ENCODE data around the genes RASL12 and CLPX.

- PRO-cap, result no peak
- RAMPAGE, long total RNA, result no peak
Measured at GRCh38 chr15:65043940-65044557, 1.1 kb upstream of the SLC51B start.

DNA sequence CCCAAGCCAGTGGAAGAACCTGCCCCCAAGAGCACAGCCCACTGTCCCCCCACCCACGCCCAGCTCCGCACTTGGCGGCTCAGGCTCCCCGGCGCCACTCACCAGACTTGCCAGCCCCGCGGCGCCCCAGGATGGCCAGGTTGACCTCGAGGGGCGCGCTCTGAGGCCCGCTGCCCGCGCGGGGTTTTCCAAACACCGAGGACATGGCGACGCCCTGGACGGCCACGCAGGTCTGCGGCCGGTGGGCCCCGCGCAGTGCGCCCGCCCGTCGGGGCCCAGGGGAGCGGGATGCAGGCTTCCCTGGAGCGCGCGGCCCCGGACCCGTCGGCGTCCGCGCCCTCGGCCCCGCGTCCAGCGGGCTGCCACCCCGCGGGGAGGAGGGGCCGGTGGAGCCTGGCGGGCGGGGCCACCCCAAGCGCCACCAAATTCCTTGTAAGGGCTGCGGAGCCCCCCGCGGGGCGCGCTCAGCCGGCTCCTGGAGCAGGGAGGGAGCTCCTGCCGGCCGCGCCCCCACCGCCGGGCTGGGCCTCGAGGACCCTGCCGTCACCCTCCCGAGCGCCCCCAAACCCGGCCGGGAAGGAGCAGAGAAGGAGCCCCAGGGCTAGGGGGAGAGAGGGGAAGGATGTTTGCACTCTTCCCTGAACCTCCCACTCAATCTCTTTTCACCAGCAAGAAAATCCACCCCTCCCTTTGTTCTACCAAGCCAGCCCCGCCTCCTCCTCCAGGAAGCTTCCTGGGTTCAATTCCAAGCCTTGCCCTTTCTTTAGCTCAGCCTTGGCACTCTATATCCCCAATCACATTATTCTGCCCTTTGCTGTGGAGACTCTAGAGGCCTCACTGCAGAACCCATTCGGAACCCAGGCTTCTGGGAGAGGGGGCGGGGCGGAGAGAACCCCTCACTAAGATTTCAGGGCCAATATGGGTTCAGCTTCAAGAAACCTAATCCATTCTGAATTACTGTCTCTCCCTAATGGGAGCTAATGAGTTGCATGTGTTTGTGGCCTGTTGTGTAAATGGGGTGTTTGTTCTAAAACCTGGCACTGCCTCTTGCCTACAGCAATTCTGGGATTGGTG lies at the start of gene RASL12:
Gene RASL12, minus strand, starts transcription at position 361 of the 1,074 bp plus-strand sequence.
- PRO-cap, result bidirectional peak, plus-strand start at position 191 of the sequence, minus-strand start outside the sequence; bidirectional peak, plus-strand start at position 507 of the sequence, minus-strand start at position 361 of the sequence; unidirectional peak, minus-strand start at position 539 of the sequence; unidirectional peak, minus-strand start at position 664 of the sequence
- RAMPAGE, long total RNA, result no peak

- PRO-cap, result no peak
- RAMPAGE, long total RNA, result no peak
Measured at GRCh38 chr15:65069287-65069829, 1.6 kb upstream of the RASL12 start.

DNA sequence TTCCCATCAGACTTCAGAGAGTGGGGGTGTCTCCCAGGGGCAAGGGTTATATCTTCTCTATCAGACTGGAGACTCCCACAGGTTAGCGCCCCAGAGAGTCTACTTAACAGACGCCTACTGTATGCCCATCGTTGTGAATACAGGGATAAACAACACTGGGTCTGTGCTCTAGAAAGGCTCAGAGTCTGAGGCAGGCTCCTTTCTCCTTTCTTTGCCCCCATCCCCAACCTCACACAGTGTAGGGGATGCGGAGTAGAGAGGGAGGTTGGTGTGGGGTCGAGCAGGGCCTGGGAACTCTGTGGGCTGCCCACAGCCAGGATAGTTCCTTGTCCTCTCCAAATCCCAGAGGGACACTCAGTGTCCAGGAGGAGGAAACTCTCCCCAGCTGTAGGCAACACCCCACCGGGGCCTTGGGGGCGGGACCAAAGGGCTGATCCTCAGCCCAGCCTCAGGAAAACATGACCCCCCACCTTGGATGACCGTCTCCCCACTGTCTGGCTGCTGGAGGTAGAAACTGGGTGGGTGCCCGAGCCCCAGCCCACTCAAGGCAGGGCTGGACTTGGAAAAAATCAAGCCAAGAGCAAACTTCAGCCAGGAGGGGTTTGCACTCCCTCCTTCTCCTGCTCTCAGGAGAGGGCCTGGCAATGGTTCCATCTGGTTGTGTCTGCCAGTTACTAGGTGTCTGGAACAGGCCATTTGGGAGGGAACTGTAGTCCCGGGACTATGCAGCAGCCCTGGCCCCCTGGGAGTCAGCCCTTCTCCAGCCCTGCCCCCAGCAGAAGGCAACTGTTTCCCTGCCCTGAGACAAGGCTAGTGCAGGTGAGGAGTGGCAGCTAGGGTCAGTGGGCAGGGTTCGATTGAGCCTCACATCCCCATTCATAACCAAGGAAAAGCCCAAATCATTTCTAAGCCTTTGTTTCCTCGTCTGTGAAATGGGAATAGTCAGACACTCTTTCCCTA lies 3.6 kb upstream of the RASL12 start:
- PRO-cap, result no peak
- RAMPAGE, long total RNA, result no peak

DNA sequence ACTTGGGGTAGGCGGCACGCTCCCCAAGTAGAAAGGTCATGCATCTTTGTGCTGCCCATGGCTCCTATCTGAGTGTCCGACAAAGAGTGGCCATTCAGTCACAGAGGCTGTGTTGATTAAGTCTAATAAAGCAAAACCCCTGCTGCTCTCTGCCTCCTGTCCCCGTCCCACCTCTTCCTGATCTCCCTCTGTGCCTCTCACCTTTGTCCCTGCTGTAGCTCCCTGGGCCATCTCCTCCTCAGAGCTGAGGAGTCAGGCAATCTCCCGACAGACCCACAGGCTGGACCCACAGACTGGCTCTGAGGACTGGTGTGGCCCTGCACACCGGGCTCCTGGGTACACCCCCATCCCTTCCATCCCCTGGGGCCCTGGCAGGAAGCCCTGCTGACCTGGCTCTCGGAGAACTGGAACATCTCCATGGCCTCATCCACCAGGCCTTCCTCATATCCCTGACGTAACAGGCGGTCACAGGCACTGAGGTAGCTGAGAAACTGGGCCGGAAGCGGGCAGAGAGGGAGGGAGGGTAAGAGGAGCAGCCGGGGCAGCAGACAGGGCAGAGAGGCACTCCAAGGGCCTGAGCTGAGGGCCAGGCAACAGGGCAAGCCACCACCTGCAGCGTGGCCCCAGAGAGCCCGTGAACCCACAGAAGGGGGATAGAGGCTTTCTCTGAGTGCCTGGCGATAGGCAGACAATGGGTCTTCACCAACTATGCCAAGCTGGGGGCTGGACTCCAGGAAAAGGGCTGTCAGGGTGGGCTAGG lies 17.7 kb downstream of the KBTBD13 start:
- PRO-cap, result no peak
- RAMPAGE, long total RNA, result no peak

- PRO-cap, result bidirectional peak, plus-strand start at chr15:65184876, minus-strand start at chr15:65184930; bidirectional peak, plus-strand start at chr15:65185160, minus-strand start at chr15:65185315; bidirectional peak, plus-strand start at chr15:65185710, minus-strand start at chr15:65185585
- RAMPAGE, long total RNA, result no peak
Measured at GRCh38 chr15:65184819-65185862, at the start of gene CLPX. Gene CLPX, minus strand, starts transcription at chr15:65185342.

DNA sequence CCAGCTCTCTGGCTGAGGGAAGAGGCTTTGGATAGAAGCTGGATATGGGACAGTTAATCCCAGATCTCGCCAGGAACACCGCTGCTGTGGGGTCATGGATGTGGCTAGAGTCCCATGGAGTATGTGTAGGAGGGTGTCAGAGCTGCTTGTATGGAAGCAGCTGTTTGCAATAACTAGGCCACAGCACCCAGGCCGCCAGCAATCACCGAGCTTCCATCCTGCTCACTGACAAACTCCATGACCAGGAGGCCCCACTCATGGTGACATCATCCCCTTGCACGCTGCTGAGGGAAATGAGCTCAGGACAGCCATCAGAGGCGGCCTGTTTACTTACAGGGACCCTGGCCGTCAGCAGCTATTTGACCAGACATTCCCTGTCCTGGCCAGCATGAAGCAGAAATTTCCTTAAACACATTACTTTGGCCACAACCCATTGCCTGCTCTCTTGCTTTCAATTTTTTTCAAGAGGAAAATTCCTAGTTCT lies 34.2 kb upstream of the CILP start:
- PRO-cap, result no peak
- RAMPAGE, long total RNA, result no peak

GRCh38 chr15:65274091-65274487 lies 12.6 kb downstream of the PARP16 start:
- PRO-cap, result no peak
- RAMPAGE, long total RNA, result no peak

GRCh38 chr15:65299870-65300284 lies 13.2 kb upstream of the PARP16 start:
- PRO-cap, result no peak
- RAMPAGE, long total RNA, result no peak

- PRO-cap, result no peak
- RAMPAGE, long total RNA, result no peak
Measured at GRCh38 chr15:65766737-65767477, 25.2 kb downstream of the DENND4A start.

DNA sequence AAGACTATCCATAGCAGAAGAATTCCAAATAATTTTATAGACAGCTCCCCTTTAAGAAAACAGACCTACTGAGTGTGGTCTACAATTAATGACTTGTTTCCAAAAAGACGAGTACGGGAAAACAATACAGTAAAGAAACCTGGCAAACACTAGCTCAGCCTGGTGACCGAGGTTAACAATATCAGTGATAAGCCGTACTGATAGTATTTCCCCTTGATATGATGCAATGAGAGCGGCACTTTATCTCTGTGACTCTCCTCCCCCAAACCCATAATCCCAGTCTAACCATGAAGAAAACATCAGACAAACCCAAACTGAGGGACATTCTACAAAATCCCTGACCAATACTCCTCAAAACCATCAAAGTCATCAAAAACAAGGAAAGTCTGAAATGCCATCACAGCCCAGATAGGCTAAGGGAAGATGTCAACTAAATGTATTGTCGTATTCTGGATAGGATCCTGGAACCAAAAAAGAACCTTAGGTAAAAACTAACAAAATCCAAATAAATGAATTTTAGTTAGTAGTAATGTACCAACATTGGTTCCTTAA lies 8.2 kb downstream of the DENND4A start:
- PRO-cap, result no peak
- RAMPAGE, long total RNA, result no peak

DNA sequence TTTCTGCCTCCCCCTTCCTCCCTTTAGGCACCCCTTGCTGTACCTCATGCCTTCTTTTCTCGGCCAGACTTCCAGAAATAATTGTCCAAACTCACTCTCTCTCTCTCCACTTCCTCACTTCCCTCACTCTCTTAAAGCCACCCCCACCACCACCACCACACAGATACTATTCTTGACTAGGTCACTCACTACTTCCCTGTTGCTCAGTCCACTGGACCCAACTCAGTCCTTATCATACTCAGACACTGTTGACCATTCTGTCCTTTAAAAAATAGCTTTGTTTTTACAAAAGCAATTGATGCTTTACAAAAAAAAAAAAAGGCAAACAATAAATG lies 31.7 kb upstream of the RAB11A start:
- PRO-cap, result no peak
- RAMPAGE, long total RNA, result no peak

DNA sequence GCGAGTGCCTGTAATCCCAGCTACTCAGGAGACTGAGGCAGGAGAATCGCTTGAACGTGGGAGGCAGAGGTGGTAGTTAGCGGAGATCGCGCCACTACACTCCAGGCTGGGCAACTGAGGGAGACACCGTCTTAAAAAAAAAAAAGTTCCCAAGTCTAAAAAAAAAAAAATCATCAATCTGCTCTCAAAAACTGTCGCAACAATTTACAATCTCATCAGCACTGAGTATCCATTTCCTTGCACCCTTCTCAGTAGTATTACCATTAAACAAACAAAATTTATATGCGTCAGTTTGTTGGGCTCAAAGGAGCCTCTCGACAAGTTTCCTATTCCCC lies 586 bp upstream of the MAP2K1 start:
- PRO-cap, result no peak
- RAMPAGE, long total RNA, result no peak

GRCh38 chr15:66444056-66444389 lies 53.5 kb downstream of the SNAPC5 start:
- PRO-cap, result no peak
- RAMPAGE, long total RNA, result no peak

DNA sequence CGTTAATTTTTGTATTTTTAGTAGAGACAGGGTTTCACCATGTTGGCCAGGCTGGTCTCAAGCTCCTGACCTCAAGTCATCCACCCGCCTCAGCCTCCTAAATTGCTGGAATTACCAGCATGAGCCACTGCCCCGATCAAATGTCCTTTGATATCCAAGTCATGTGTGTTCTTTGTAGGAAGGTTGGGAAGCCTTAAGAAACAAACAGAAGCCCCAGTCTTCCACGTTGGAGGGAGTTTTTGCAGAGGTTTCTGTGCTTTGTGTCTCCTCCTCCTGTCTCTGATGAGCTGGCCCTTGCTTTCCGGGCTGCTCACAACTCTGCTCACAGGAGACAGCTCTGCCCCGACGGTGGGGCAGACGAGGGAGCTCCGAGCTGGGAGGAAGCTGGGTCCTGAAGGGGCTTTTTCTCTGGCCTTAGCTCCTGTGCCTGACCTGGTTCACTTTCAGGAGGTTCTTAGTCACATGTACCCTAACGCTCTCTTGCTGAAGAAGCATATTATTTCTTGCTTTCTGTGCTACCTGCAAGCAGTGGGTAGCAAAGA lies 52.8 kb upstream of the SMAD6 start:
- PRO-cap, result no peak
- RAMPAGE, long total RNA, result no peak

GRCh38 chr15:66679066-66679509 lies 22.9 kb upstream of the SMAD6 start:
- PRO-cap, result no peak
- RAMPAGE, long total RNA, result no peak

DNA sequence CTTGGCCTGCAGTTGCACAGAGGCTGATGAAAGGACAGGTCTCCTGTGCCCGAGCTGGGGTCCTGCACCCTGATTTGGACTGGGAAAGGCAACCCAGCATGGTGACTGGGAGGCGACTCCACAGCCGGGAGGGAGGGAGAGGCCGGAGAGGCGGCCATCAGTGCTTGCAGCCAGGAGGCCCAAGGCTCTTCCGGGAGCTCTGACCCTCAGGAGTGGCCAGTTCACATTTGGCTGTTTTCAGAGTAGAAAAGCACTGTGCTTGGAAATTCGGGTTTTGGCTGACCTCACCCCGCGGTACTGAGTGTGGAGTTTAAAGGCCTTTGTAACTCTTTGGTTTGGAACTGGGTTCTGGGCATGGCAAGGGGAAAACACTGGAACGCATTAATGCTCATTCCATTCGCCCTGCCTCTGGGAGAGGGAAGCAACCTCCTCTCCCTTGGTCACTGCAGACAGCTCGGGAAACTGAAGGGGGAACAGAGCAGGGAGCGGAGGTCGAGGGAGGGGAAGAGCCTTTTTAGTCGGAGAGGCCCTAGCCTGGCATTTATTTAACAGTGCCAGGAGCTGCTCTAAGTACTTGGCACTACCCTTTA lies 32.0 kb downstream of the SMAD6 start:
- PRO-cap, result no peak
- RAMPAGE, long total RNA, result no peak

- PRO-cap, result unidirectional peak, plus-strand start at chr15:66938688
- RAMPAGE, long total RNA, result no peak
Measured at GRCh38 chr15:66938542-66938815, 126.9 kb upstream of the SMAD3 start.

GRCh38 chr15:67072450-67073469 lies 7.4 kb downstream of the SMAD3 start:
- PRO-cap, result no peak
- RAMPAGE, long total RNA, result no peak

DNA sequence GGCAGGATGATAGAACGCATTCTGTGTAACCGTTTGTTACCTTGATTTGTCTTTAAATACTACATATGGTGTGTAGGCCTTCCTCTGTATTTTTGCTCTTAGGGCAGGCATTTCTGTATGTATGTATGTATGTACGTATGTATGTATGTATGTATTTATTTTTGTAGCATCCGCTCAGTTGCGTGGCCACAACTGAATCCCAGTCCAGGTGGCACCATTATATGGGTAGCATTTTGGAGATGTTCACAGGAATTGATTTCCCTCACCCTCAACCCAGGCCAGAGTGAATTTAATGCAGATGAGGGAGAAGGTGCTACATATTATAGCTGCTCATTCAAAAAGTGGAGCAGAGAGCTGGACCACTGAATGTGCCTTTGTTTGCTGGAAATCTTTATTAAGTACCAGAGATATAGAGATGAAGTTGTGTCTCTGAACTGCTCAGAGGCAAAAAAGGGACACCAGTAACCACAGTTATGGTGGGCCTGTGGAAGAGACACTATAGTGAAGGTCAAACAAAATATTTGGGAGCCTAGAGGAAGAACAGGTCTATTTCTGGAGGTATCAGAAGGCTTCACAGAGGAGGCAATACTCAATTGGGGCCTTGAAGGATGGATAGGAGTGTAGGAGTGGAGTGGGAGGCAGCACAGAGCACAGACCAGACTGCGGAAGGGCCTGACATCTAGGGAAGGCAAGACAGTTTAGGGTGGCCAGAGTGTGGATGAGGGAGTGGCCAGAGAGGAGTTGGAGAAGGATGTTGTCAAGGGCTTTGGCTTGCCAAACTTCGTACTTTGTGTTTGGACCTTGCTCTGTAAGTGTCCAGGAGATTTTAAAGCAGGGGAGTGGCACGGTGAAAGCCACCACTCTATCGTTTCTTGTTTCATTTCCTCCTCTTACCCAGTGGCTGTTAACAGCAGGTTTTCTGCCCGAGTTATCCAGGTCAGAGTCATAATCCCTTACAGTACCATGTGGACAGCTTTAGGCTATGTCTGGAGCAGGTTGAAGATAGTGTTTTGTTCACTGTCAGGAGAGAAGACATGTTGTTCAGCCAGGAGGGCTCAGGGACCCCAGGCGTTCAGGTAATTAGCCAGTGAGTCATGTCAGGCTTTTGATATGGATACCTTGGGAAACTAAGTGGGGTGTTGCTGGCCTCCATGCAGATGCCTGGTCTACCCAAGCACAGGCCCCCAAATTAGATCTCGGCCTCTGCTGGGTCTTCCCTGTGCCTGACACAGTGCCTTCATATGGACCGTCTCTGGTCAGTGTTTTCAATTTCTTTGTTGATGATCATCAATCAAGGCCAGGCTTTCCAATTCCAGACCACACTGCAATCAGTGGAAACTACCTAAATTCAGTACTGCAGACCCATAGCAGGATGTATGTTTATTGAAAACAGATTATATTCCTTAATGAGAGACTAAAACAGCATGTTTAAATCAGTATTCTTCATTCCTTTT lies 12.2 kb downstream of the SMAD3 start:
- PRO-cap, result no peak
- RAMPAGE, long total RNA, result no peak

Measured in GM23338 (cell line).